A549 (cell line): ENCODE measurements around the genes TMCO5A and FSIP1.

GRCh38 chr15:37109922-37110703 lies 9.8 kb upstream of the MEIS2 start:
- PRO-cap: no peak
CAGE:
- cytosol, long polyA plus RNA: no peak
- long polyA plus RNA: no peak
- nucleus, long polyA plus RNA: no peak

- PRO-cap: no peak
CAGE:
- cytosol, long polyA plus RNA: no peak
- long polyA plus RNA: no peak
- nucleus, long polyA plus RNA: no peak
These were observed 22.2 kb upstream of the MEIS2 start for GRCh38 chr15:37122494-37122967.

- PRO-cap: no peak
CAGE:
- cytosol, long polyA plus RNA: no peak
- long polyA plus RNA: no peak
- nucleus, long polyA plus RNA: no peak
These were observed 56.8 kb upstream of the TMCO5A start for GRCh38 chr15:37877728-37877983.

DNA sequence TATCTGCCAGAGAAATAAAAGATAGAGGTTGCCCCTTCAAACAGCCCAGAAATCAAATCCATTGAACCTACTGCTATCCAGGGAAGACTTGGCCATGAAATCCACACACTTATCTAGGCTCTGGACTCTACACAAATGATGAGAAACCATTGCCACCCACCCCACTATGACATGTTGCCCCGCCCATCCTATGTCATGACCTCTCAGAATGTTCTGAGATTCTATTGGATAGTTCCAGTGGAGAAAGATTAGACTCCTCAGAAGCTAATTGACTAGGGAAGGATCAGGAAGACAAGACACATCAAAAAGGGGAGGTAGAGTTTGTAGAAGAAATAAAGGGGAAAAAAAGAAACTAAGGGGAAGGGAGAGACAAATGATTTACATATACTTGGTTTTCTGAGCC lies at the start of gene TMCO5A:
TMCO5A (plus strand) TSS at position 260 of the 403 bp plus-strand sequence.
- PRO-cap: no peak
CAGE:
- cytosol, long polyA plus RNA: no peak
- long polyA plus RNA: no peak
- nucleus, long polyA plus RNA: no peak

GRCh38 chr15:38005872-38006407 lies 71.5 kb downstream of the TMCO5A start:
- PRO-cap: no peak
CAGE:
- cytosol, long polyA plus RNA: no peak
- long polyA plus RNA: no peak
- nucleus, long polyA plus RNA: no peak

GRCh38 chr15:38042778-38043180 lies 108.3 kb downstream of the TMCO5A start:
- PRO-cap: no peak
CAGE:
- cytosol, long polyA plus RNA: no peak
- long polyA plus RNA: no peak
- nucleus, long polyA plus RNA: no peak

GRCh38 chr15:38076664-38077480 lies 142.4 kb downstream of the TMCO5A start:
- PRO-cap: no peak
CAGE:
- cytosol, long polyA plus RNA: no peak
- long polyA plus RNA: no peak
- nucleus, long polyA plus RNA: no peak

DNA sequence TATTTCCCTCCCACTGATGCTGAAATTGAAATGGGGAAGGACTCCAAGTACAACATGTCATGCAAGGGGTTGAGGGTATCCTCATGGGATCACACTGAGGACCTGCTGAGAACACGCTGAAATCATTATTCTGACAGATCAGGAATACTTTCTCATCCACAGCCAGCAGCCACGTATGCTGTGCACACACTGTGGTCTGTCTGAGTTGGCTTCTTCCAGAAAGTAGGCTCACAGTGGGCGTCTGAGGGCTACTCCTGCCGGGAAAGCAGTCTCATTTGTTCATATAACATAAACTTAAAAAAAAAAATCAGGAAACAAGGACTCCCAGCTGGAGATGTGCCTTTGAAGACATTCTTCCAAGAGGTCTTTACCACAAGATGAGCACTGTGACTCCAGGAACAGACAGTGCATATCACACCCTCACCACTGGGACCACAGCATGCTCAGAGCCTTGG lies 300.4 kb upstream of the RASGRP1 start:
- PRO-cap: no peak
CAGE:
- cytosol, long polyA plus RNA: no peak
- long polyA plus RNA: no peak
- nucleus, long polyA plus RNA: no peak

DNA sequence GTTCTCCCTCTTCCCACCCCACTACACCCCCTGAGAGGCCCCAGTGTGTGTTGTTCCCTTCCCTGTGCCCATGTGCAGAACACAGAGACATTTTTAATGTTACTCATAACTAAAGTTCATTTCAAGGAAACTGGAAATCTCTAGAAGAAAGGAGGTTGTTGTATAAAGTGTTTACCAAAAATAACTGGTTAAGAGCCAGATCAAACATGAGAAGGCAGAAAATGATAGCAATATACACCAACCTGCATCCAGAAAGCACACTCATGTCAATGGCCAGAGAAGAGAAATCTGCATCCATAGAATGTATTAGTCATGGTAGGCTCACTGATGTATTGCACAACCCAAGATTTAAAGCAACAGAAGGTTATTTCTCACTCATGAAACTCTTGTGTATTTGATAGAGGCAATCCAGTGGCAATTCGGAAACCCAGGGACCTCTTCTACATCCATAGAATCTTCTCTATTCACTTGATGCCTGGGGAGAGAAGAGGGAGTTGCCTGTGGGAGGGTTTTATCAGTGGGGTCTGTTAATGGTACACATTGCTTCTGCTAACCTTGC lies 321.9 kb upstream of the RASGRP1 start:
- PRO-cap: no peak
CAGE:
- cytosol, long polyA plus RNA: no peak
- long polyA plus RNA: no peak
- nucleus, long polyA plus RNA: no peak

DNA sequence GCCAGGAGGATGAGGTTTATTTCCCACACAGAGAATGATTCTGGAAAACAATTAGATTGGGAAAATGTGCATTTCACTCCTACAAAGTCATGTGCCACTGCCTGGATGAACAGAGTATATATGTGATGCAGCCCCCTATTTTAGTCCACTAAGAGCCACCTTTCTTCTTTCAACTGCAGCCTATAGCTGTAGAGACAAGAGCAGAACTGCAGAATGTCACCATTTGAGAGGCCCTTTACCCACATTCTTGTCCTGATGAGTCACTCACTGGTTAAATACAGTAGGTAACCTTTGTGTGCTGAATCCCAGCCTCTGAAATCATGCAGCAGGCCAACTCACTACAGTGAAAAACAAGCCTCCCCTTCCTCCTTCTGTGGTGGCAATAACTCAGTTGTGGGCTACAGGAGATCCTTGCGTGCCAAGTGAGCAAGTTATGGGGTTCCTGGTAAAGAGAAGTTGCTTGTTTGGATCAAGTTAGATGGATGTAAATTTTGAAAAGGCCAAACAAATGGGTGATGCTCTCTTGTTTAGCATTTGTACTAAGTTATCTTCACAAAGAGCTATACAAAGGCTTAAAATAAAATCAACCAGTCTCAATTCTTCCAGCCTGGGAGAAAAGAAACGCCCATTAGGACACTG lies 452.6 kb upstream of the THBS1 start:
- PRO-cap: no peak
CAGE:
- cytosol, long polyA plus RNA: no peak
- long polyA plus RNA: no peak
- nucleus, long polyA plus RNA: no peak

DNA sequence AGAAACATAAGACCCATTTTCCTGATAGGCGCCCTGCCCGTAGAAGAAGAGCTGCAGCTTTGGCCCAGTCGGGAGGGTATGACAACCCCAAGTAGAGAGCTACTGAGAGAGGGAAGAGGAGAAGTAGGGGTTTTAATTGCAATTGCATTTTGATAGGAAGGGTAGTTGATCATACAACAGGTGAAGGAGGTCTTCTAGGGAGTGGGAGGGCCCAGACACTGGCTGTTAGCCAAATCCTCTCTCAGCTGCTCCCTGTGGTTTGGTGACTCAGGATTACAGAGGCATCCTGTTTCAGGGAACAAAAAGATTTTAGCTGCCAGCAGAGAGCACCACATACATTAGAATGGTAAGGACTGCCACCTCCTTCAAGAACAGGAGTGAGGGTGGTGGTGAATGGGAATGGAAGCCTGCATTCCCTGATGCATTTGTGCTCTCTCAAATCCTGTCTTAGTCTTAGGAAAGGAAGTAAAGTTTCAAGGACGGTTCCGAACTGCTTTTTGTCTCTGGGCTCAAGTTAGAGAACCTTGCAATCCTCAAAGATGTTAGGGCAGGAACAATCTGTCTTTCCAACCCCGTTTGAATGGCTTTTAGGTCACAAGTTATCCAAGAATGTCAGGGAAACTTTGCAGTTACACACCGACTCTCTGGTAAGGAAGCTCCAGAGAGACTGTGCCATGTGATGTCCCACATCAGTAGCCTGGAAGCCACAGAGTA lies 408.8 kb upstream of the THBS1 start:
- PRO-cap: no peak
CAGE:
- cytosol, long polyA plus RNA: no peak
- long polyA plus RNA: no peak
- nucleus, long polyA plus RNA: no peak

DNA sequence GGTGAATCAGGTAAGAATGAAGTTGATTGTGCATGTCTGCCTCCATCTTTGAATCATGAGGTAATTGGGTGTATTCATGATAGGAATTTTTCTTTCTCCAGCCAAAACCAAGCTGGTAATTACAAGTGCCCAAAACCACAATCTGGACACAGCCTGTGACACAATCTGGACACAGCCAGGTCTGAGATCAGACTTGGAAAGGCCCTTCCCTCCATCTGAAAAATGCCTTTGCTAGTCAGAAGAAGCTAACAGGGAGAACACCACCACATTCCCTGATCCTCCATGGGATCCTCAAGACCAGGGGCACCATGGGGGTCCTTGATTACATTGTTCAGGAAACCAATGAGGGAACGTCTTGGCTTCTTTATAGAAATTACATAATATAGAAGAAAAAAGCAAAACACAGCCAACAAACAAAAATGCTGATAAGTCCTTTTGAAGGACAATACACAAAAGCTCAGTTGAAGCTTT lies 338.4 kb upstream of the THBS1 start:
- PRO-cap: no peak
CAGE:
- cytosol, long polyA plus RNA: no peak
- long polyA plus RNA: no peak
- nucleus, long polyA plus RNA: no peak

DNA sequence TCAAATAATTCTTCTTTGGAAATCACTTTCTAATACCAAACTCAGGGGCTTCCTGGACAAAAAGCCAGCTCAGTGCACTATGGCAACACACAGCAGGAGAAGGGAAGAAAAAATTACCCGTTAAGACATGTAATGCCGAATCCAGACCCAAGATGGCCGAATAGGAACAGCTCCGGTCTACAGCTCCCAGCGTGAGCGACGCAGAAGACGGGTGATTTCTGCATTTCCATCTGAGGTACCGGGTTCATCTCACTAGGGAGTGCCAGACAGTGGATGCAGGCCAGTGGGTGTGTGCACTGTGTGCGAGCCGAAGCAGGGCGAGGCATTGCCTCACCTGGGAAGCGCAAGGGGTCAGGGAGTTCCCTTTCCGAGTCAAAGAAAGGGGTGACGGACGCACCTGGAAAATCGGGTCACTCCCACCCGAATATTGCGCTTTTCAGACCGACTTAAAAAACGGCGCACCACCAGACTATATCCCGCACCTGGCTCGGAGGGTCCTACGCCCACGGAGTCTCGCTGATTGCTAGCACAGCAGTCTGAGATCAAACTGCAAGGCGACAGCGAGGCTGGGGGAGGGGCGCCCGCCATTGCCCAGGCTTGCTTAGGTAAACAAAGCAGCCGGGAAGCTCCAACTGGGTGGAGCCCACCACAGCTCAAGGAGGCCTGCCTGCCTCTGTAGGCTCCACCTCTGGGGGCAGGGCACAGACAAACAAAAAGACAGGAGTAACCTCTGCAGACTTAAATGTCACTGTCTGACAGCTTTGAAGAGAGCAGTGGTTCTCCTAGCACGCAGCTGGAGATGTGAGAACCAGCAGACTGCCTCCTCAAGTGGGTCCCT lies 160.2 kb upstream of the THBS1 start:
- PRO-cap: no peak
CAGE:
- cytosol, long polyA plus RNA: no peak
- long polyA plus RNA: no peak
- nucleus, long polyA plus RNA: no peak

GRCh38 chr15:39468219-39468886 lies 112.5 kb upstream of the THBS1 start:
- PRO-cap: no peak
CAGE:
- cytosol, long polyA plus RNA: no peak
- long polyA plus RNA: no peak
- nucleus, long polyA plus RNA: no peak

DNA sequence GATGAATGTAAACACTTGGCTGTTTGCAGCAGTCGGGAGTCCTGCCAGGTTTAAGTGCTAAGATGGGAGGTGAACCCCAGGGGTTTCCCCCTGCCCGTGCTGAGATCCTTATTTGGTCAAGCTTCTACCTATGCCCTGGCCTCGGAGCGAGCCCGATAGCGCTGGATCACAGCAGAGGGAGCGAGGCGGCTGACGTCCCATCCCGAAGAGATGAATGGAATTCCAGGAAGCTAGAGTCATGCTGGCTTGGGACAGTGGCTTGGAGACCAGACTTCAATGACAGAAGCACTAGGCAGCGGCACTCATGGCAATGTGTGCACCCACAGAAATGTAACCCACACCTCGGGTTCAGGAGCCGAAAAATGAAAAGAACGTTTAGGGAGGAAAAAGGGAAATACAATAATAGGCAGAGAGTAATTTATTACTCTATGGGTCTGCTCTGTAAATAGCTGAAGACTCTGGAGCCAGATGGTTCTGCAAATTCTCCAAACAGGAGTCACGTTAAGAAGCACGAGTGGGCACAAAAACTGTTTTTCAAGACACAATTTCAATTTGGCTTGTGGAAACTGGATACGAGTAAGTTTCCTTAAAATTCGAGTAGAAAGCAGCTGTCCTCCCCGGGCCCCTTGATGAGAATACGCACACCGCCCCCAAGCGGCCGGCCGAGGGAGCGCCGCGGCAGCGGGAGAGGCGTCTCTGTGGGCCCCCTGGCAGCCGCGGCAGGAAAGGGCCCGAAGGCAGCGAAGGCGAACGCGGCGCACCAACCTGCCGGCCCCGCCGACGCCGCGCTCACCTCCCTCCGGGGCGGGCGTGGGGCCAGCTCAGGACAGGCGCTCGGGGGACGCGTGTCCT lies 964 bp upstream of the THBS1 start:
- PRO-cap: no peak
CAGE:
- cytosol, long polyA plus RNA: no peak
- long polyA plus RNA: no peak
- nucleus, long polyA plus RNA: no peak

- PRO-cap: no peak
CAGE:
- cytosol, long polyA plus RNA: no peak
- long polyA plus RNA: no peak
- nucleus, long polyA plus RNA: no peak
These were observed 5.7 kb downstream of the THBS1 start for GRCh38 chr15:39586307-39587201.

DNA sequence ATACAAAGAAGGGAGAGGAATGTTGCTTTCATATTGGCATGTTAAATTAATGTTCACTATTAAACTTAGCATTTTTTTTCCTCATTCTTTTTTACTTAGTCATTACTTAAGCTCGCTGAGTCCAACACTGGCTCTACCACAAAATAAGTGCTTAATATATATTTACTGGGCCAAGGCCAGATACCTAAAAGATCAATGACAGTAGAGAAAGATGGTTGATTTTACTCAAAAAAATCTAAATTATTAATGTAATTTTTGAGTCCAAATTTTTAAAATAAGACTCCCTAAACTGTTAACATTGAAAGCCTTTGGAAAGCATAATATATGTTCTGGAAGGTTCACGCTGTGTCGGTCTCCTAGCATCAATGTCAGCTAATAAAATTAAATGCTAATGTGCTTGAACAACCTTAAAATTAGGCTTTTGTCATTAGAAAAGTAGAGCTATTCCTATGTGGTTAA lies 14.0 kb downstream of the THBS1 start:
- PRO-cap: no peak
CAGE:
- cytosol, long polyA plus RNA: no peak
- long polyA plus RNA: no peak
- nucleus, long polyA plus RNA: no peak

DNA sequence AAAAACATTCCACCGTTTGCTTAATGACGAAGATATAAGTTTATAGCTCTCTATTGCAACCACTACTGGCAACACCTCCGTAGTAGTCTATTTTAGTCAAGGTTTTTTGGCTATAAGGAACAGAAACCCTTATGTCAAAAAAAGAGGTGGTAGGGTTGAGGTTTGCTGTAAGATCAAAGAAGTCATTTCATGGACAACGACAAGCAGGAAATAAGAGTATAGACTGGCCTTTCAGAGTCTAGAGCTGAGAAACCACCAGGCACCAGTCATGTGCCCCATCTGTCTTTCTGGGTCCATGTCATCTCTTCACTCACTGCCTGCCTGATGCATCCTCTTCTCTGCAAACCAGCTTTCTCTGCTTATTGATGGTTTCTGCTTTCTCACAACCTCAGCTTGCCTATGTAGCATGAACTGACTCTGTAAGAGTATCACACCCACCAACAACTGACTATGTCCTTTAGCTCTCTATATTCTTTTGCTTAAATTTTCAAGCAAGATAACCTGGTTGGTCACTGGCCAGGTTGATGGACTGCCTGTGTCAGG lies 42.7 kb downstream of the THBS1 start:
- PRO-cap: no peak
CAGE:
- cytosol, long polyA plus RNA: no peak
- long polyA plus RNA: no peak
- nucleus, long polyA plus RNA: no peak

DNA sequence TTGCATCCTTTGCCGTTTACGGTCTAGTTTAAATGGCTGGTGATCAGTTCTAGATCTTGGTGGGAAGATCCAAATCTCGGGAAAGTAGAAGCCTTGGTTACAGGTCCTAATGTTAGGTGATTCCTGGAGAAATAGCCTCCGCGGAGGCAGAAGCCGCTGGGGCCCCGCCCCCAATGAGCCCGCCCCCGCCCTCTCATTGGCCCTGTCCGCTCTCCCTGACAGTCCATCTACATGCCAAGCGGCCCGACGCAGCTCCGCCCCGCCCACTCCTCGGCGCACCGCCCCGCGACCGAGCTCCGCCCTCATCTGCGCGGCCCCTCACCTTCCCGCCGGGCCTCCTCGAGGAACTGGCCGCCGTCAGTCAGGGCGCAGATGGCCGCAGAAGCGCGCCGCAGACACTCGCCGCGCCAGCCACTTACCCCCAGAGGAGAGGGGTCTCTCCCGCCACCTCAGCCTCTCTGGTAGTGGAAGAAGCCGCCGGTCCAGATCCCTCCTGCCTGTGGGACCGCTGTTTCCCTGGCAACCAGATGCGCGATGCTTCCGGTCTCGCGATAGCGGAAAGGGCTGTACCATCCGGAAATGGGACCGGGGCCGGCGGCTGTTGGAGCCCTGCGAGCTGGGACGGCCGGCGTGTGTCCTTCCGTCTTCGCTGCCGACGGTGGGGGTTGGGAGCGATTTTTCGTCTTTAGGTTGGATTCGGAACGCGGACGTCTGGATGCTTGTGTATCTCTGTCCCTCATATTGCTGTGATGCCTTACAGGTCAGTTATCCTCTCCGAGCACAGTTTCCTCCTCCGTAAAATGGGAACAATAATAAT lies at the start of gene FSIP1:
FSIP1 (minus strand) TSS at position 536 of the 817 bp plus-strand sequence.
- PRO-cap: bidirectional peak, plus-strand start at position 578 of the sequence, minus-strand start at position 527 of the sequence
CAGE:
- cytosol, long polyA plus RNA: no peak
- long polyA plus RNA: start-site peak on the minus strand centred at position 525 of the sequence, 14 bp wide, 27 and 20 reads in 2 replicates
- nucleus, long polyA plus RNA: start-site peak on the minus strand centred at position 530 of the sequence, 41 bp wide, 12 and 9 reads in 2 replicates

DNA sequence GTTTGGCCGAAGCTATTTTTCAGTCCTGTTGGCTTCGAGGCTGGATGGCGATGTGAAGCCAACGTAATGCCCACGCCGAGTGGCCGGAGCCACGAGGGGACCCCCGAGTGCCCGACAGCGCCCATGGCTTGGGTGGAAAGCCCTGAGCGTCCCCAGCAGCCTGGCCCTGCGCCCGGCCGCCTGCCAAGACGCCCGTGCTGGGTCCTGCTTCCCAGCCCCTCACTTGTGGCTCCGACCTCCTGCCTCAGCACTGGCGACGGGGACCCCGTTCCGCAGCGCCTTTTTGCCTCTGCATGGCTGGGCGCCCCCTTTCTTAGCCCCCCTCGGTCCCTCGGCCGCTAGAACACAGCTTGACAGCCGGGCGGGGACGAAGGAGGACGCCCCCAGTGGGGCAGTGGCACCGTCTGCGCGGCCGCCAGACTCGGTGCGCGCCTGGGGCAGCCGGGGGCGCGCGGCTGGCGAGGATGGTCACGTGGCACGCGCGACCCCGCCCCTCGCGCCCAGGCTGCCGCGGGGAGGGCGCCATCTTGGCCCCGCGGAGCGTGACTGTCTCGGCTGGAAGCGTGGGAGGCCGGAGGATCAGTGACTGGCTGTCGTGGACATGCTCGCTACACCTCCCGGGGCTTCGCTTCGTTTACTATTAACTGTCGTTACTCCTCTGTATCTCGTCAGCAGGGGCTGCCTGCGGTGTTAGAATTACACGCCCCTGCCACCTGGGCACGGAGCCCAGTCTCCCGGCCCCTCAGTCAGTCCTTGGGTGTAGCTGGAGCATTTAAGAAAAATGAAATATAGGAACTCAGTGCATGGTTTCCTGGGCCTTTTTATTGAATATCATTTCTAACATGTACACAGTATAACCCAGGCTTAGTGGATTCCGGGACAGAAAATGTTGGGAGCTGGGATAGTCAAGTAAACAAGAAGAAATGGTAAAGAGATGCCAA lies 711 bp upstream of the GPR176 start:
- PRO-cap: bidirectional peak, plus-strand start at position 517 of the sequence, minus-strand start at position 458 of the sequence
CAGE:
- cytosol, long polyA plus RNA: no peak
- long polyA plus RNA: no peak
- nucleus, long polyA plus RNA: no peak